Metastatic Liver Carcinoma in the Adrenal Gland (tissue), 2 donors: ENCODE results near the genes ASAH2, A1CF, PRKG1 and CSTF2T.

GRCh38 chr10:49951902-49952597, 10.2 kb downstream of the TIMM23B start:
- PRO-cap, 2 experiments = no peak in any of the 2 experiments

GRCh38 chr10:50251230-50251868, at the start of gene ASAH2:
TSS of gene ASAH2 (minus strand) at chr10:50251516.
- PRO-cap, 2 experiments = no peak in any of the 2 experiments

- PRO-cap, 2 experiments = no peak in any of the 2 experiments
Measured at GRCh38 chr10:50332779-50333039, 81.4 kb upstream of the ASAH2 start.

GRCh38 chr10:50400649-50401086, 149.4 kb upstream of the ASAH2 start:
- PRO-cap, 2 experiments = no peak in any of the 2 experiments

DNA sequence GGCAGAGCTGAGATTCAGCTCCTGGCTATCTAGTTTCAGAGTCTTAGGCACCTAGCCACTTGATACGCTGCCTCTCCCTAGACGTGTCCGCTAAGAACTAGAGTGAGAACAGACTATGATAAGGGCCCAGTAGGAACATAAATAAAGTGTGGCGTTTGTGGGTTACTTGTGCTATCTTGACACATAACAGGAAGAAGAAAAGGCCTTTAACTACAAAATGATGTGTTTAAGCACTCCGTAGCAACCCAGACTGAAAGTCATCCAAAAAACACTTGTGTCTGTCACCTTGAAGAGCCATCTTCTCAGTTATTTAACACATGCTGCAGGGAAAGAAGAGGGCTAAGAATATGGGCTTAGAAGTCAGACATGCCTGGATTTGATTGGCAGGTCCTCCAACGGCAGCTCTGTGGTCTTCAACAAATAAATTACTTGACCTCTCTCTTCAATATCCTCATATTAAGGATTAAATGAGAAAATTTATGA, 96.2 kb downstream of the SGMS1 start:
- PRO-cap, 2 experiments = no peak in any of the 2 experiments

DNA sequence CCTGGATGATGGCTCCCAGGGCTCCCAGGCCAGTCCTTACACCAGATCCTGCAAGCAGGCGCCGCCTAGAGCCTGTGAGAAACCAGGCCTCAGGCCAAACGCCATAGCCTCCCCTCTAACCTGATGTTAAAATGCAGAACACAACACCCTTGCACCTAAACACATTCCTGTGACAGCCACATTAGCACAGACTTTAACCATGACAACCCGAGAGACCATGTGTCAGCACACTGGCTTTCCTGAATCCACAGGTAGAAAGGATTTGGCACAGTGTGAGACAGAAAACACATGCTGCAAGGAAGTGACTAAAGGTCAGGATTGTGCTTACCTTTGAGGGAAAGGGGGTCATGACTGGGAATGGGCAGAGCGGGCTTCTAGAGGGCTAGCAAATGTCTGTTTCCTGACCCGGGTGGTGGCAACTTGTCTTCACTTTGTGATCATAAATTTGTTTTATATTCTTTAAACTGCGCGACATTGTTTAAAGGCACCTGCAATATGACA, 59.8 kb downstream of the SGMS1 start:
- PRO-cap, 2 experiments = no peak in any of the 2 experiments

- PRO-cap, 2 experiments = no peak in any of the 2 experiments
Measured at GRCh38 chr10:50577535-50578219, 46.1 kb downstream of the SGMS1 start.

- PRO-cap, 2 experiments = peak in 1 of 2 experiments; most common plus-strand start chr10:50622412 (in 1); most common minus-strand start chr10:50622280 (in 1)
Measured at GRCh38 chr10:50621651-50622673, 1.8 kb downstream of the SGMS1 start.

DNA sequence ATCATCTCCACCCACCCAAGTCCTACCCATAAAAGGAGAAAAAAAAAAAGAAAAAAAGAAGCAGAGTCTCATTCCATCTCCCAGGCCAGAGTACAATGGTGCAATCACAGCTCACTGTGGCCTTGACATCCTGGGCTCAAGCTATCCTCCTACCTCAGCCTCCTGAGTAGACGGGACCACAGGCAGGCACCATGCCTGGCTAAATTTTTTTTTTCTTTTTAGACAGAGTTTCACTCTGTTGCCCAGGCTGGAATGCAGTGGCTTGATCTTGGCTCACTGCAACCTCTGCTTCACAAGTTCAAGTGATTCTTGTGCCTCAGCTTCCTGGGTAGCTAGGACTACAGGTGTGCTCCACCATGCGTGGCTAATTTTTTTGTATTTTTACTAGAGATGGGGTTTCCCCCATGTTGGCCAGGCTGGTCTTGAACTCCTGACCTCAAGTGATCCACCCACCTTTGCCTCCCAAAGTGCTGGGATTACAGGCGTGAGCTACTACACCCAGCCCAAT, 24.4 kb upstream of the SGMS1 start:
- PRO-cap, 2 experiments = no peak in any of the 2 experiments

- PRO-cap, 2 experiments = peak in 2 of 2 experiments; most common plus-strand start chr10:50884534 (in 2)
Measured at GRCh38 chr10:50884283-50884838, 1.1 kb downstream of the A1CF start.

DNA sequence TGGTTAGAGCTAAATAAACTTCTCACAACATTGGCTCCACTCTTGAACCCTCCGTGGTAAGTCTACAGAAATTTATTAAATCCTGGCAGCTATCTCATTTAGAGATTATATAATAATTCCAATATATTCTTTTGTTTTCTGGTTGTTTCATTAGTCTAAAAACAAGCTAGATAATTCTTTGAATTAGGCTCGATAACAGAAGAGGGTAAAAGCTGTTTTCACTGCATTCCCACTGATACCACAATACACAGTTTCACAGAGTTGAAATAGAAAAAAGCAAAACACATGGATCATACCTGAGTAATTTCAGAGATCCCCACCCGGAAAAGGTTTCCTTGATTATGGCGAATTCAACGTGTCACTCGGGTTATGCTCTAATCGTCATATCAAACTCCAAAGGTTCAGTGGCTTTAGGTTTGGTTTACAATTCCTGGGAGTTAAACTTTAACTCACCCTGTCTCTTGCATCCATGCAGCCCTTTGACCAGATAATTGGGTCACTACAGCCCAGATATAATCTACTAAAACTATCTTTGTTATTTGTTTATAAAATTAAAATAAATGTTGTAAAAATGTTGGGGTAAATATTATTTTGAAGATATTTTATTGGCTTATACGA, at the start of gene A1CF:
Gene A1CF (minus strand): TSS at position 343 of the 618 bp plus-strand sequence.
- PRO-cap, 2 experiments = peak in 2 of 2 experiments; most common minus-strand start position 245 of the sequence (in 2)

- PRO-cap, 2 experiments = no peak in any of the 2 experiments
Measured at GRCh38 chr10:50988953-50989219, 85.4 kb upstream of the PRKG1 start.

- PRO-cap, 2 experiments = no peak in any of the 2 experiments
Measured at GRCh38 chr10:51073595-51074281, 549 bp upstream of the PRKG1 start.

- PRO-cap, 2 experiments = no peak in any of the 2 experiments
Measured at GRCh38 chr10:51074282-51075163, at the start of gene PRKG1. TSS of gene PRKG1 (plus strand) at chr10:51074487.

GRCh38 chr10:51080603-51080910, 6.3 kb downstream of the PRKG1 start:
- PRO-cap, 2 experiments = no peak in any of the 2 experiments

DNA sequence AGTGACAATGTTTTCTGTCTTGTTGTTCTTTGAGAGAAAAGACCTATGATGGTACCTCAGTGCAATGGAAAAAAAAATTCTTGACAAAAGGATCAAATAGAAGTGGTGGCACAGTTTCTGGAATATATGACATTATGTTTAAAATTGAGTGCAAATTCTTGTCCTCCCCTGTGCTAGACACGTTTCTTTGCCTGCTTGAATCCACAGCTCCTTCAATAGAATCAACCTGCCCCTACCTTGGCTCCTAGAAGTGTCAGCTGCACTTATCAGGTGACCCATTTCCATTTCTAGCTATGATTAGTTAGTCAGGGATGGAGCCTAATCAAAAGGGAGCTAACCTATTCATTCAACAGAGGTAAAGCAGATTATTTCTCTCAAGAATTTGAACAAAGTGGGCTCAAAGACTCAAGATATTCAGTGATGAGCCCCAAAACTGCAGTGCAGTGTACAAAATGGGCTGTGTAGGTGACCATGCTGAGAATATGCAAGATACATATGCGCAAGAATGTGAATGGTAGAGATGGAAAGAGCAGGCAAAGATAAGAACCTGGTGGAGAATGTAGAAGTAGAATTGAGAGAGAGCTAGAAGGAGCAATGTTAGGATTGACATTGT, 158.4 kb downstream of the PRKG1 start:
- PRO-cap, 2 experiments = no peak in any of the 2 experiments

GRCh38 chr10:51287942-51288621, 213.8 kb downstream of the PRKG1 start:
- PRO-cap, 2 experiments = no peak in any of the 2 experiments

DNA sequence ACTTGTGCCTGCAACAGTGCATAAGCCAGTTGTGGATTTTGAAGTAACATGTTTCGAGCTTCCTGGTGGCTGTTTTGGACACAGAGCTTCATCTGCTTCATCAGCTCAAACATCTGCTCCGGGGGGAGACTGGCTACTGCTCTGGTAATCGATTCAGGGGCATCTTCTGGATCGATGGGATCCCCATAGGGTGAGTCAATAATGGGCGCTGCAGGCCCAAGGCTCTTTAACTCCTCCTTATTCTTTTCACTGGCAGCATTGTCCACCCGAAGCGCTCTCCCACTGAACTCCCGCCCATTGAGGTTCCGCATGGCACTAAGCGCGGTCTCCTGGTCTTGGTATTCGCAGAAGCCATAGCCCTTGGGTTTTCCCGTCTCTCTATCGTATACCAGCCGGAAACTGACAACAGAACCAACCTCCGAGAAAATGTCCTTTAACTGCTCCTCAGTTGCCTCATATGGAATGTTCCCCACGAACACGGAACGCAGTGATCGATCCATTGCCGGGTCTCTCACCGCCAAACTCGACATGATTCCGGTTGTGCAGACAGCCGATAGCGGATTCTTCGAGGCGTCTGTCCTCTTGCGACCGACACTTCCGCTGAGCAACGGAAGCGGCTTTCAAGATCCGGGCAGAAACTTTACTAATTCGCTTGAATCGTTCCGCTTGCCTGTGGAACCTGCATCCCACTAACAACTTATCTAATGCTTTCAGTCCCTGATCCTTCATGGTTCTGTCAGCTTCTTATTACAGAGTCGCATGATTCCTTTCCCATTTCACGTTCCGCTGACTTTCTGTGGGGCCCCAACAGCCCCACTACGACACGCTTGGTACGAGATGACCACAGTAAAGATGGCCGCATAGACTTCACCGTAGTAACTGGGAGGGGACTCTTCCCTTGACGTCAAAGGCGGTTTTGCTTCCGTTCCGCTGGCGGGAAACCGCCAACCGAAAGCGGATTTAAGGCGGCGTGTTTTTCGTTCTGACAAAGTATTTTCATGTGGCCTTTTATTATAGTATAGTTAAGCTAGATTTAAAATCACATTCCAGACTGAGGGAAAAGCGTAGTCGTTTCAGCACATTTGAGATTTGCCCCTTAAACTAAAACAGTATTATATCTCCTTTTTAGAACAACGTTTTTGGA, at the start of gene CSTF2T:
Gene CSTF2T (minus strand): TSS at position 576 of the 1,144 bp plus-strand sequence.
- PRO-cap, 2 experiments = peak in 2 of 2 experiments; most common minus-strand start position 576 of the sequence (in 1)

GRCh38 chr10:51700164-51700416, 695 bp upstream of the CSTF2T start:
- PRO-cap, 2 experiments = no peak in any of the 2 experiments

GRCh38 chr10:52102164-52102544, 211.9 kb upstream of the DKK1 start:
- PRO-cap, 2 experiments = no peak in any of the 2 experiments